Melanocyte of skin (primary cell): Measurements from ENCODE around the genes KRT76, KRT78 and ITGB7.

DNA sequence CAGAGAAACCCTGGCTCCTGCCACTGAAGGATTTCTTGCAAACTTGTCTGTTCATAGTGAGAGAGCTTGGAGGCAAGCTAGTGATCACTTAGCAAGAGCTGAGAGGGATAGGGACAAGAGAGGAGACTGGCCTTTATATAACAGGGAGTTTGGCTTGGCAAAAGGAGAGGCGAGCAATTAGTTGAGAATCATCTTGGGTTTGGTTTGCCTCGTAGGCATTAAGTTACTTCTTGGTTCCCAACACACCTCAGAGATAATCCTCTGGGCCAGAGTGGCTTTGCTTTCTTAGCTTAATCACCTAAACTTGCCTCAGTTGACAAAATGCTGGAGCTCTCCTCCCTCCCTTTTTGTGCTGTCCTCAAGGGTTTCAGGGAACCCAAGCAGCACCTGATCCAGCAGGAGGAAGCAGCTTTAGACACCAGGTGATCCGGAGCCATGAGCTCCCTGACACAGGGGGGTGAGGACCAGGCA, at the start of gene KRT76:
KRT76 (minus strand) TSS at position 109 of the 471 bp plus-strand sequence.
- CAGE, long polyA plus RNA, 2 experiments = no peak in any of the 2 experiments

- CAGE, long polyA plus RNA, 2 experiments = no peak in any of the 2 experiments
Measured at GRCh38 chr12:52848511-52849104, at the start of gene KRT78. Gene KRT78, minus strand, starts transcription at chr12:52848994.

DNA sequence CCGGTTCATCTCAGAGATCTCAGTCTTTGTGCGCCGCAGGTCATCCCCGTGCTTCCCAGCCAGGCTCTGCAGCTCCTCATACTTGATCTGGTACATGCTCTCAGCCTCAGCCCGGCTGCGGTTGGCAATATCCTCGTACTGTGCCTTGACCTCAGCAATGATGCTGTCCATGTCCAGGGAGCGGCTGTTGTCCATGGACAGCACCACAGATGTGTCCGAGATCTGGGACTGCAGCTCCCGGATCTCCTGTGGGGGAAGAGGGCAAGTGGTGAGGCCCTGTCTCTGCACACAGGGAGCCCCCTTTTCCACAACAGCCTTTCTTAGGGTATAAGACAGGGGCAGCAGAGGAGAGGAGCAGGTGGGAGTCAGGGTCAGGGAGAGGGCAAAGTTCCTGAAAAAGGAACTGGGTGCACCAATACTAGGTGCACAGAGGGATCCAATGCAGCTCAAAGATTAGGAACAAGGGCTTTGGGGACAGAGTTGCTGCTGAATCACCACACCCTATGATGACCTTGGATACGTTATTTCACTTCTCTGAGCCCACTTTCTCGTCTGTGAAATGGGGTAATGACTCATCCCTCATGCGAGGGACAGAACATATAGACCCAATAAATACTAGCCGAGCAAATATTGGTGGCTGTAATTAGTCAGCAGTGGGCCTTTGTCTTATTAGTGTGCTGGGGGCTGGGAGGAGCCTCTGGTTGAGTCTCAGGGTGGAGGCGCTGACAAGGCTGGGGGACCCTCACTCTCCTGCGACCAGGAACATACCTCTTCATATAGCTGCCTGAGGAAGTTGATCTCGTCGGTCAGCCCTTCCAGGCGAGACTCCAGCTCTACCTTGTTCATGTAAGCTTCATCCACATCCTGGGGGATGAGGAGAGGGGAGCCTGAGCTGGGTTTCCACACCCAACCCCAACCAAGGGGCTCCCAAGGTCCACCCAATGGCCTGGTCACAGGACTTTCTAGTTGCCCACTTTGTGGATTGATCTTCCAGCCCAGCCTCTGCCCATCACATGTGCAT, 4.7 kb downstream of the KRT8 start:
- CAGE, long polyA plus RNA, 2 experiments = no peak in any of the 2 experiments

DNA sequence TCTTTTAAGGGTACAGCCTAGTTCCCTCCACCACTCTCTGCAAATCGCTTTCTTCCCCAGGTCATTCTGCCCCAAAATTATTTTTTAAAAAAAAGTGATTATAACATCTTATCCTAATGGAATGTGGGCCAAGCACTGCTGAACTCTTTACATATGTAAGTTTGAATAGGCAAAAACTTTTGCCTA, 1.9 kb downstream of the KRT8 start:
- CAGE, long polyA plus RNA, 2 experiments = no peak in any of the 2 experiments

DNA sequence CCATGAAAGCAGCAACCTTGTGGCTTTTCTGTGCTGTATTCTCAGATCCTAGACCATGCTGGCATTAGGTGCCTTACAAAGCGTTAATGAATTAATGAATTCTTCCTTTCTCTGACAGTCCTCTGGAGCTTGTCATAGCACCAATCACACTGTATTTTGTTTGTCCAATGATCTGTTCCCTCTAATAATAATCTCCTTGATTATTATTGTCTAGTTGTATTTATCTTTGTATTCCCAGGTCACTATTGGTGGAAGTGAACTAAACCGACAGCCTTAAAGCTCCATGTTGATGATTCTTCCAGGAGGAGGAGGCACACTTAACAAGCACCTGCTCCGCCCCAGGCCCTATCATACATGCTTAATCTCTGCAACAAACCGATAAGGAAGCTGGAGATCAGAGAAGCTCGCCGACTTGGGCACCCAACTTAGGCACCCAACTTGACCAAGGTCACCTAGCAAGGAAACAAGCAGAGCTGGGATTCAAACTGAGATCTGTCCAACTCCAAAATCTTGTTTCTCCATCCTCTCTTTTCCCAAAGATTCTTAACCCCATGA, 7.0 kb upstream of the KRT18 start:
- CAGE, long polyA plus RNA, 2 experiments = no peak in any of the 2 experiments

- CAGE, long polyA plus RNA, 2 experiments = no peak in any of the 2 experiments
Measured at GRCh38 chr12:52949502-52950565, 916 bp downstream of the KRT18 start.

DNA sequence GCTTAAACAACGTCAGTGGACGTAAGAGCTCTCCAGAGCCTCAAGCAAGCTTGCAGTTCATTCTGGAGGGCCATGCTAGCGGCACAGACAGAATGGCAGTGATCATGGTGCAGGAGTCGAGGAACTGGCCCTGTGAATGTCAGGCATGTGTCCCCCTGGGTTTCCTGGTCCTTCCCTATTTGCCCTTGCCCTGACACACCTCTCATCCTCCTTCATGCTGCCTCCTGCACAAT, 25.2 kb upstream of the EIF4B start:
- CAGE, long polyA plus RNA, 2 experiments = no peak in any of the 2 experiments

GRCh38 chr12:53034254-53035257, 15.3 kb upstream of the TNS2 start:
- CAGE, long polyA plus RNA, 2 experiments = no peak in any of the 2 experiments

- CAGE, long polyA plus RNA, 2 experiments = no peak in any of the 2 experiments
Measured at GRCh38 chr12:53063628-53064759, 14.1 kb downstream of the TNS2 start.

DNA sequence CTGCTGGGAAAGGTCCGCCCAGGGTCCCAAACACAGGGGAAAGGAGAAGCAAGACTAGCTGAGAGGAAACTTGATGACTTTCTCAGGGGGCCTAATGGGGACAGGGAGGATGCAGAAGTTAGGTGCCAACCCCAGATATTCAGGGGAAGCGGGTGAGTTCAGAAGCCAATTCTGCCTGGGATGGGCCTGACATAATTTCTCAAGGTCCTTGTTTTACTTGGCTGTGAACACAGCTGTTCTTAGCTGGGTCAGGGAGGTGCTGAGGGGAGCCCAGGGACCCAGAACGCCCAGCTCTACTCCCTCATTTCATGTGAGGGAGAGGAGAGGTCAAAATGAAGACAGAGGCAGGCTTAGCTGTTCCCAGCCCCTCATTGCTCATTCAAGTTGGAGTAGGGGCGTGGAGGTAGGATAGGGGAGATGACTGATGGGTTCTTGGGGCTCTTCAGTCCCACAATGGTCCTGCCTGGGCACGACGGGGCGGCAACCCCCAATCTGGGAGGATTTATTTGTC, 10.5 kb downstream of the SPRYD3 start:
- CAGE, long polyA plus RNA, 2 experiments = no peak in any of the 2 experiments

- CAGE, long polyA plus RNA, 2 experiments = no peak in any of the 2 experiments
Measured at GRCh38 chr12:53095967-53096897, 1.2 kb upstream of the IGFBP6 start.

GRCh38 chr12:53115231-53115991, 12.1 kb downstream of the SOAT2 start:
- CAGE, long polyA plus RNA, 2 experiments = no peak in any of the 2 experiments

DNA sequence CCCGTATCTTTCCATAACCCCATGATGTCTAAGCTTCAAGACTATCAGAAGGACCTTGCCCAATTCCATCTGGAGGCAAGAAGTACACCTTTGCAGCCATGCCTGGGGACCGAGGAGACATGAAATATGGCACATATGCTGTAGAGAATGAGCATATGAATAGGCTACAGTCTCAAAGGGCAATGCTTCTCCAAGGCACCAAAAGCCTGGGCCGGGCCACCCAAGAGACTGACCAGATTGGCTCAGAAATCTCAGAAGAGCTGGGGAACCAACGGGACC, 28.2 kb downstream of the SOAT2 start:
- CAGE, long polyA plus RNA, 2 experiments = no peak in any of the 2 experiments

- CAGE, long polyA plus RNA, 2 experiments = no peak in any of the 2 experiments
Measured at GRCh38 chr12:53192208-53193352, 11.9 kb upstream of the CSAD start.

DNA sequence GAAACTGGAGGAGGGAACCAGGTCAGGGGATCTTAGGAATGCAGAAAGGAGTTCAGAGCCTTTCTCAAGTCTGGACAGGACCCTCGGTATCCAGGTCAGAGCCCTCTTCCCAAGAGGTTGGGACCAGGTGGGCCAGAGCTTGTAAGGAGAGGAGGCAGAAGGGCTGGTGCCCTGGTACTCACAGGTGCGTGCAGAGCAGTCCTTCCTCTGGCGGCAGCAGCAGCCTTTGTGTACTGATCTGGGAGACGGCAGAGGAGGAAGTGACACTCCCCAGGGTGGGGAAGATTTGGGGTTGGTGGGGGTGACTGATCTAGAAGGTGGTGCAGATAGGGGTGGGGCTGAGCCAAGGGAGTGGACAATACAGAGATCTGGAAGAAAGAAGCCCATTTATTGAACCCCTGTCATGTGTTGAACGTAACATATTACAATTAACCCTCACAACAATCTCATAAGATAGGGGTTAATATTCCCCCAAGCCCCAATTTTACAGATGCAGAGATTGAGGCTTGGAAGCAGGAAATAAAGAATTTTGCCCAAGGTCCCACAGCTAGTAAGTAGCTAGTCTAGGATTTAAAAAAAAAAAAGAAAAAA, at the start of gene ITGB7:
ITGB7 (minus strand) TSS at position 232 of the 591 bp plus-strand sequence.
- CAGE, long polyA plus RNA, 2 experiments = no peak in any of the 2 experiments

GRCh38 chr12:53218393-53219279, 11.6 kb upstream of the ITGB7 start:
- CAGE, long polyA plus RNA, 2 experiments = no peak in any of the 2 experiments

- CAGE, long polyA plus RNA, 2 experiments = no peak in any of the 2 experiments
Measured at GRCh38 chr12:53220793-53221462, 11.1 kb downstream of the RARG start.

DNA sequence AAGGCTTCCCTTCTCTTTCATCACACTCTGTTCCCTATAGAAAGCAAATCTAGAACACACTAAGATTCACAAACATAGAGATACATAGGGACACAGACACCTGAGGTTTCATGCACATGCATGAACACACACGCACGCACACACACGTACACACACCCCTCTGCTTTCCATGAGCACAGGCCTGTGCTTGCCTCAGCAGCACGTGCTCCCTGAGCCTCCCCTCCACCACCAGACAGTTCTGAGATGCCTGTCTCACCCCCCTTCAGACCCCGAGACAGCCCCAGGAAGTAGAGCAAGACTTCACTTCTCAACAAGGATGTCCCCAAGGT, 8.1 kb downstream of the RARG start:
- CAGE, long polyA plus RNA, 2 experiments = no peak in any of the 2 experiments

GRCh38 chr12:53225397-53226288, 6.4 kb downstream of the RARG start:
- CAGE, long polyA plus RNA, 2 experiments = no peak in any of the 2 experiments

DNA sequence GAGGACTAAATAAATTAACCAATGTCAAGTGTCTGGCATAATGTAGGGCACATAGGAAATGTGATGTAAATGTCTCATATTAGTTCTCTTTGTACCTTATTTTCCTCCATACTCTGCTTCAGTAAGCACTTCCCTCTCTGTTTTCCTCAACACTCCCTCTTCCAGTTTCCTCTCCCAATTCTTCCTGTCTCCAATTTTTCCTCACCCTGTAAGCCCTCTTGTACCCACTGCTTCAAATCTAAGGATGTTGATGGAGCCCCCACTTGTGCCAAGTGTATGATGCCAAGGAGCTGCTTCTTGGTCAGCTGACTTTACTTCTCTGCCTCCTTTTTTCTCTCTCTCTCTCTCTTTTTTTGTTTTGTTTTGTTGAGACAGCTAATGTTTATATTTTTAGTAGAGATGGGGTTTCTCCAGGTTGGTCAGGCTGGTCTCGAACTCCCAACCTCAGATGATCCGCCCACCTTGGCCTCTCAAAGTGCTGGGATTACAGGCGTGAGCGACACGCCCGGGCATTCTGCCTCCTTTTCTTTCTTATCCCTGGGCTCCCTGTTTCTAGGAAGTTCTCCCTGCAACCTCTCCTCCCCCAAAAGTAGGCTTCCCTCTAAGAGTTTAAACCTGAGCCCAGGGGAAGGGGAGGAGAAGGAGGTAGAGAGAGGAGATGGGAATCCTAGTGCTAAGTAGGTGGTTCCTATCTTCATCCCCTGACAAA, 3.5 kb downstream of the RARG start:
- CAGE, long polyA plus RNA, 2 experiments = no peak in any of the 2 experiments